Brain (tissue), 1 donor: ENCODE measurements around the gene YTHDC2.

GRCh38 chr5:113161718-113162362 lies 185.2 kb downstream of the DCP2 start:
- RRBS = no CpG with 5 or more reads among the region's 7 CpGs

DNA sequence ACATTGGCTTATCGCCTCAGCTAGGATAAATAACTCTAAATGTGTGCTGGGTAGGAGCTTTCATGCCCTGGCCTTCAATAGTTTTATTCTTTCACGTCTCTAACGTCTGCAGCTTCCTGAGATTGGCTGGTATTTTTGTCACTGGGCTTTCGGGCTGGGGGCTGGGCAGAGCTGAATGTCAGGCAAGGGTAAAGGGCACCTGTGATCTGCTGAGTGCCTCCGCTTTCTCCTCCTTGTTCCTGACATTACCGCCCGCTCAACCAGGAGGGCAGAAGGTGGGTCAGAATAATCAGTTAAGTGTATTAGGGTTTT lies 216.6 kb downstream of the TSSK1B start:
- RRBS = no CpG with 5 or more reads among the region's 7 CpGs

DNA sequence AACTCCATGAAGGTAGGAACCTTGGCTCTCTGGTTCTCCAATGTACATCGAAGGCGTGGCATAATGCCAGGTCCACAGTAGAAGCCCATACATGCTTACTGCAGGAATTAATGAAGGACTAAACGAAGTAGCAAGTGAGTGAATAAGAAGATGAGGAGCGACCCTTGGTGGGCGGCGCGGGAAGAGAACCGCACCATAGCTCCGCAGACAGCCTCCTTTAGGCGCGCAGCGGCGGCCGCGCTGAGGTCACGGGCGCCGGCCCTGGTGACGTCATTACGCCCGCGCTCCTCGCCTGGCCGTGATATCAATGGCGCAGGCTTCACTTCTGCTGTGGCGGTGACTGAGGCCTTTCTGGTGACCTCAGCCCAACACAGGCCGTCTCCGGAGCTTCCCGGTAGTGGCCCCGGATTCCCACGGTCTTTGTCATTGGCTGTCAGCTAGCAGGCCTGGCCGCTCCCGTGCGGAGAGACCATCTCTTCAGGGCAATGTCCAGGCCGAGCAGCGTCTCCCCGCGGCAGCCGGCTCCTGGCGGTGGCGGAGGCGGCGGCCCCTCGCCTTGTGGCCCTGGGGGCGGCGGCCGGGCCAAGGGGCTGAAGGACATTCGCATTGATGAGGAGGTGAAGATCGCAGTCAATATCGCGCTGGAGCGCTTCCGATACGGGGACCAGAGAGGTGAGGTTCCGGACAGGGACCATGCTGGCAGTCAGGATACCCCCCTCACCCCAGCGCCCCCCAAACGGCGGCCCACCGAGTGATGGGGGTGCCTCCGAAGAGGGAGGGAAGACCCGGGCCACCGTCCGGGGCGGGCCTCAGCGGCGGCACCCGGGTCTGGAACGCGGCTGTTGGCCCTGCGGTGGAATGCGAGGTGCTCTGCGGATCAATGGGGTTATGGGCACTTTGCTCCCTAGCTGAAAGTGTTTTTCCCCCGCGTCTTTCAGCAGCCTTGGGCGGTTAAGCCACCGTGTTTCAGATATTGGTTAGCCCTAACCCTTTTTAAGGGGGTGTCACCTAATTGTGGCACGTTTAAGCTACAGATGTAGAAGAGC lies at the start of gene YTHDC2:
YTHDC2 (plus strand) TSS at position 284 of the 1,046 bp plus-strand sequence.
- RRBS = 2% methylated on average over 22 of the region's 77 CpGs

DNA sequence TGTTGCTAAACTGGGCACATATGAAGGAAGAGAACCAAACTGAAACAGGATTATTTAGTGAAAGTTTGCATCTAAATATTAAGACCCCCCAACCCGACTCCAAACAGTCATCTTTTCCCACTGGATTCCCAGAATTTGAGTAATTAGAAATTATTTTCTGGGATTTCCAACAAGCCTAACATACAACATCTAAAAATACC lies 226.6 kb upstream of the KCNN2 start:
- RRBS = no CpG with 5 or more reads among the region's 1 CpG

DNA sequence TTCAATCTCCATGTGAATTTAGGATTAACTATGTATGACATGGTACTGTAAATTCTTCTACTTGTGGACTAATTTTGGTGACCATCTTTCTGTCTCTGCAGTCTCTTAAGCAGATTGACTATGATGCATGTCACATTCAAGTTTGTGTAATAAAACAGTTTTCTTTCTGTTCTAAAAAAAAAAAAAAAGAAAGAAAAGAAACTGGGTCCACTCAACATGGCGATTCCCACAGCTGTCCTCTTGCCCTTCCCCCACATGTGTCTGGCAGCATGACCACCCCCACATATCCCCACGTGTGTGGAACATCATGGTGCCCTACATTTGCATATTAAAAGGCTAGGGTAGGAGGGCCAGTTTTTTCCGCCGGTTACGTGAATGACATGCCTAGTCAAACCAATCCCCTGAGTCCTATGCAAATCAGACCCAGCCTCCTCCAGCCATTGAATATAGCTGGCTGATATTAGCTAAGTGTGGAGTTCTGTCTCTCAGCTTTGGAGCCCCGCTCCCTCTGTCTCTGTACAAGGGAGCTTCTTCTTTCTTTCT lies 32.9 kb upstream of the CCDC112 start:
- RRBS = no CpG with 5 or more reads among the region's 6 CpGs

DNA sequence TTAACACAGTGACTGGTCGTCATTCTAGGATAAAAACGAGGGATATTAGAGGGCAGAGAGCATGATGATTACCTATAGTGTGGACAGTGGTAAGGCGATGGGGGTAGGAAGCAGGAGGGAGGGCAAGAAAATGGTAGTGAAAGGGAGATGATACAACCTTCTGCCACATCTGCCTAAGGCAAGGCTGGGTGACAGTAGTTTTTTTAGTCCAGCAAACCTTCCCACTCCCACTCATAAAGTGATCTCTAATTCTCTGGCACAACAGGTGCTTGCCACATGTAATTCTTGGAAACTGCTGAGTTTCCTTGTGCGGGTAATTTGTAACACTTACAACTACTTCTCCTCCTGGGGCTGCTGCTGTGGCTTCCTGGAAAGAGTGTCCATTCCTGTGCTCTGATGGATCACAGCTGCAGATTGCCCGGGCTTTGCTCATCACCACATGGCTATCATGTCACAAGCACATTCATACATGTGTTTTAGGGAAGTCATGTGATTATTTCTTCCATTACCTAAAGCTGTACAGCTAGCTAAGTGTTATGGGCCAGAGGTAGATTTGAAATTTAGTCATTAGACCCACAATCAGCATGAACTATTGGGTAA lies 117.9 kb upstream of the CCDC112 start:
- RRBS = no CpG with 5 or more reads among the region's 5 CpGs

- RRBS = no CpG with 5 or more reads among the region's 3 CpGs
These were observed 82.6 kb upstream of the TMED7 start for GRCh38 chr5:115708325-115708920.

DNA sequence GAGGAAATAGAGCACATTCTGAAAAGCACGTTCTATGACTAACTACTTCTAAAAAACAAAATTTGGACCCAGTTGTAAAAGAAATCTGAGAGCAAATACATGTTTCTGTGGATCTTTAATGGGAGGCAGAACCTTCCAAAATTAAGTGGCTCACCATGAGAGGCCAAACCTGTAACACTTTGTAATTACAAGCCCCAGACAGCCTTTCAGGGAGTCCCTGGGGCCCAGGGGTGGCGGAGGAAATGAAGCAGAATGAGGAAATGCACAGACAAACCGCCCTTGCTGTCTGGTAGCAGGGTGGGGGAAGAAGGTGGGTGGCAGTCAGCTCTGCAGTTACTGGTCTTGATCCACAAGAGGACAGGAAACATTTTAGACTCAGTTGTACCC lies 6.5 kb downstream of the ARL14EPL start:
- RRBS = no CpG with 5 or more reads among the region's 3 CpGs

DNA sequence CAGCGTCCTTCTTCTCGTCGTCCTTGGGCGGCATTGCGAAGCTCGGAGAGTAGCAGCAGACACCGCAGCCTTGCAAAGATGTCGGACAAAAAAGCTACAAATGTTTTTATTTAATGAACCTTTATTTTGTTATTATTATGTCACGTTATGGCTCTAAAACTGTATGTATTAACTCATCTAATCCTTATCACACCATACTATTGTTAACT lies 19.9 kb downstream of the ARL14EPL start:
- RRBS = no CpG with 5 or more reads among the region's 9 CpGs

GRCh38 chr5:116166273-116166924 lies 81.6 kb downstream of the COMMD10 start:
- RRBS = no CpG with 5 or more reads among the region's 7 CpGs

- RRBS = no CpG with 5 or more reads among the region's 8 CpGs
These were observed 88.0 kb downstream of the SEMA6A start for GRCh38 chr5:116486569-116487001.

GRCh38 chr5:116573593-116573755 lies 1.1 kb downstream of the SEMA6A start:
- RRBS = no CpG with 5 or more reads among the region's 8 CpGs

DNA sequence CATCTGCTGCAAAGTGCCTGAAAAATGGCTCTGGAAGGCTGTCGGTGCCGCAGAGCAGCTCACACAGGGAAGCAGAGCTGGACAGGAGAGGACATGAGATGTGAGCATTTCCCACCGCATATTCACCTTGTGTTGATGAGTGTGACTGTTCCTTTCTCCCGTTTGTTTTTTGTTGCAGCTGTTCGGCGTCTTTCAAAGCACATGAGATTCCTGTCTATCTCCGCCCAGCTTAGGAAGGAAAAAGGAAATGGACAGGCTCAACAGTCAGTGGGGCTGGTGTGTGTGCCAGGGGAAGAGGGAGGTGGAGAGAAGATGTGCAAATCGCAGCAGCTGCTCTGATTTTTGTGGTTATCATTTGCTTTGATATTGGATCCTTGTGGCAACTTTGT lies 165.0 kb upstream of the SEMA6A start:
- RRBS = no CpG with 5 or more reads among the region's 8 CpGs

DNA sequence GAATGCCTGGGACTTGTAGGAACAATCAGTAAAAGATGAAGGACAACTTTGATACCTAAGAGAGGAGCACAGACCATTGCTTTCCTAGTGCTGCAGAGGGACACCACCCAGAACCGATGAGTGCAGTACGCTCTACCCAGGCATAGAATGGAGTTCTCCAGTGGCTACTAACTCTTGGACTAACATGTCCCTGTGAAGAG lies 530.6 kb upstream of the SEMA6A start:
- RRBS = no CpG with 5 or more reads among the region's 2 CpGs

- RRBS = no CpG with 5 or more reads among the region's 2 CpGs
These were observed 40.2 kb upstream of the TNFAIP8 start for GRCh38 chr5:119315501-119316212.

GRCh38 chr5:119322135-119323029 lies 33.4 kb upstream of the TNFAIP8 start:
- RRBS = no CpG with 5 or more reads among the region's 10 CpGs

- RRBS = no CpG with 5 or more reads among the region's 4 CpGs
These were observed 1.4 kb downstream of the TNFAIP8 start for GRCh38 chr5:119357188-119357621.